Thoracic aorta (tissue), 1 donor: Measurements from ENCODE around the genes PRSS23, TRIM49D1 and UBTFL1.

DNA sequence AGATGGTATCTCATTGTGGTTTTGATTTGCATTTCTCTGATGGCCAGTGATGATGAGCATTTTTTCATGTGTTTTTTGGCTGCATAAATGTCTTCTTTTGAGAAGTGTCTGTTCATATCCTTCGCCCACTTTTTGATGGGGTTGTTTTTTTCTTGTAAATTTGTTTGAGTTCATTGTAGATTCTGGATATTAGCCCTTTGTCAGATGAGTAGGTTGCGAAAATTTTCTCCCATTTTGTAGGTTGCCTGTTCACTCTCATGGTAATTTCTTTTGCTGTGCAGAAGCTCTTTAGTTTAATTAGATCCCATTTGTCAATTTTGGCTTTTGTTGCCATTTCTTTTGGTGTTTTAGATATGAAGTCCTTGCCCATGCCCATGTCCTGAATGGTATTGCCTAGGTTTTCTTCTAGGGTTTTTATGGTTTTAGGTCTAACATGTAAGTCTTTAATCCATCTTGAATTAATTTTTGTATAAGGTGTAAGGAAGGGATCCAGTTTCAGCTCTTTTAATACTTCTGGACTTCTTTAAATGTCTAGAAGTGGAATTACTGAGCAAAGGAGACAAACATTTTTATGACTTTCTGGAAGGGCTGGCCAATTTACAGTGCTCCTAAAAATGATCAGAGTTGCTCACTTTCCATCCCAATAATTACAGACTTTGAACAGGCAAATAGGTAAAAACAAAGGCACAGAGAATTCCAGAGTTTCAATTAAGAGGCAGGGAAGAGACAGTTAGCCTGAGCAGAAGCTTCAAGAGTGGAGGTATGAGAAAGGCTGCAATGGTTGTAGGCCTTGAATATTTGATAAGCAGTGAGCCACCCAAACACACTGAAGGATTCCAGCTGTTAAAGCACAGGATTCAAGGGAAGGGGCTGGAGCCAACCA lies 97.8 kb downstream of the CCDC83 start:
- RAMPAGE, long total RNA: no peak

GRCh38 chr11:86019757-86020514 lies 48.9 kb downstream of the PICALM start:
- RAMPAGE, long total RNA: no peak

GRCh38 chr11:86151844-86152078 lies 82.9 kb upstream of the PICALM start:
- RAMPAGE, long total RNA: no peak

- RAMPAGE, long total RNA: no peak
Measured at GRCh38 chr11:86177228-86177683, 67.3 kb upstream of the EED start.

DNA sequence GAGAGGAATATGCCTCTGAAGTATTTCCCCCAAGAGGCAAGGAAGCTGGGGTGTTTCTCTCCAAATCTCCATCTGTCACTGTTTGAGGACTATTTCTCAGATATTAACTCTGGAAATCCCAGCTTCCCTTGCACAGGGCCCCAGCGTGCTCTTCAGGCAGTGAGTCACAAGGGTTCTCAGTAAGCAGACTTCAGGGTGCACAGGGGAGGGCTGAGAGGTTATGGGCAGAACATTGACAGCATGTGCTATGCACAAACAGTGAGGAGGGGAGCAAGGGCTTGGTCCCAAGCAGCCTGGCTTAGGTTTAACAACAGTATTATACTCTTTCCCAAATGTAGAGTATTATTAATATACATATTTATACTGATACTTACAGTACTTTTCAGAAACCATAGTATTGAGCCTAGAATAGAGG lies 60.8 kb upstream of the EED start:
- RAMPAGE, long total RNA: no peak

GRCh38 chr11:86799660-86800837 lies at the start of gene PRSS23:
Gene PRSS23, plus strand, starts transcription at chr11:86800542.
- RAMPAGE, long total RNA: no peak

DNA sequence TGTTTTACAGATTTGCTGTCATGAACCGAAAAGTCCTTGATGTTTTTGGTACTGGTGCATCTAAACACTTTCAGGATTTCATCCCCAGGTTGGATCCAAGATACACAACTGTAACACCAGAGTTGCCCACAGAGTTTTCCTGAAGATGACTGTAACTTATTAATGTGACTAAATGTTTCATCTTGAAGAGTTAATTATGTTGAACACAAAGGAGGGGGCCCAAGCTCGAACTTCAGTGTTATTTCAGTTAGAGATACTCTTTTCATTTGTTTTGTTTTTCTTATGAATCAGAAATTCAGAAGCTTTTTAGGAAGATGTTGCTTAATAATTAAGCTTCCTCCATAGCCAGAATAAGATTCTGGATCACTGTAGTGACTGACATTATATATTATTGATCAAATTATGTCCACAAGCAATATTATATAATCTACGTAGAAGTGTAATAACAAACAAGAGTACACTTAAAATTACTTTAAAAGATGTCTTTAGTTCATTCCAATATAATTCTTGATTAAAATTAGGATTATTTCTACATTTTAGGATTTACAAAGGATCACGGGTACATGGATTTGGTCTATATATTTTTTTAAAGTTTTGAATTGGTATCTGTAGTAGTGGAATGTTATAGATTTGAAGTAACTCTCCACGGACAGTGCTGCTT lies 283.6 kb downstream of the TMEM135 start:
- RAMPAGE, long total RNA: no peak

GRCh38 chr11:88316128-88316608 lies 21.4 kb downstream of the CTSC start:
- RAMPAGE, long total RNA: no peak

- RAMPAGE, long total RNA: no peak
Measured at GRCh38 chr11:89417155-89417409, 74.1 kb downstream of the NOX4 start.

- RAMPAGE, long total RNA: no peak
Measured at GRCh38 chr11:89922189-89922420, at the start of gene TRIM49D1. Gene TRIM49D1, minus strand, starts transcription at chr11:89922245.

GRCh38 chr11:90085774-90086151 lies at the start of gene UBTFL1:
Gene UBTFL1, plus strand, starts transcription at chr11:90085950.
- RAMPAGE, long total RNA: no peak

DNA sequence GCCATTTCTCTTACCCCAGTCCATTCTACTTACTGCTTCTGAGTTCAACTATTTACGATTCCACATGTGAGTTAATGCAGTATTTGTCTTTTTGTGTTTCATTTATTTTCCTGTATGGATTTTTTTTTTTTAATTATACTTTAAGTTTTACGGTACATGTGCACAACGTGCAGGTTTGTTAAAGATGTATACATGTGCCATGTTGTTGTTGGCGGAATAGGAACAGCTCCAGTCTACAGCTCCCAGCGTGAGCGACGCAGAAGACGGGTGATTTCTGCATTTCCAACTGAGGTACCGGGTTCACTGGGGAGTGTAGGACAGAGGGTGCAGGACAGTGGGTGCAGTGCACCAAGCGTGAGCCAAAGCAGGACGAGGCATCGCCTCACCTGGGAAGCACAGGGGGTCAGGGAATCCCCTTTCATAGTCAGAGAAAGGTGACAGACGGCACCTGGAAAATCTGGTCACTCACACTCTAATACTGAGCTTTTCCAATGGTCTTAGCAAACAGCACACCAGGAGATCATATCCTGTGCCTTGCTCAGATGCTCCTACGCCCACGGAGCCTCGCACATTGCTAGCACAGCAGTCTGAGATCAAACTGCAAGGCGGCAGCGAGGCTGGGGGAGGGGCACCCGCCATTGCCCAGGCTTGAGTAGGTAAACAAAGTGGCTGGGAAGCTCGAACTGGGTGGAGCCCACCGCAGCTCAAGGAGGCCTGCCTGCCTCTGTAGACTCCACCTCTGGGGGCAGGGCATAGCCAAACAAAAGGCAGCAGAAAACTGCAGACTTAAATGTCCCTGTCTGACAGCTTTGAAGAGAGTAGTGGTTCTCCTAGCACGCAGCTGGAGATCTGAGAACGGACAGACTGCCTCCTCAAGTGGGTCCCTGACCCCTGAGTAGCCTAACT lies 17.3 kb upstream of the CHORDC1 start:
- RAMPAGE, long total RNA: no peak

DNA sequence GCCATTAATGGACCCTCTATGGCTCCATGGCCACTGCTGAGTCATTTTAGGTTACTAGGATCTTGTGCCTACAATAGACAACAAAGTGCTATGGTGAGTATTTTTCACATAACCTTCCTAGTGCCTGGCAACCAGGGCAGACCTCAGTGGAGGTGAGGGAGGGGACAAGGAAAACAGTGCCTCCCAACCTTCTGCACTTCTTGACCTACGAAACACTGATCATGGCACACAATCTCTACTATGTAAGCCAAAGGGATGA lies 242.5 kb upstream of the FAT3 start:
- RAMPAGE, long total RNA: no peak

GRCh38 chr11:93195639-93195978 lies 2.2 kb downstream of the SLC36A4 start:
- RAMPAGE, long total RNA: no peak

GRCh38 chr11:93529485-93530240 lies 13.5 kb downstream of the SMCO4 start:
- RAMPAGE, long total RNA: no peak

GRCh38 chr11:93636275-93636630 lies 25.2 kb upstream of the CEP295 start:
- RAMPAGE, long total RNA: no peak

GRCh38 chr11:94130033-94130584 lies 1.5 kb downstream of the PANX1 start:
- RAMPAGE, long total RNA: no peak

- RAMPAGE, long total RNA: no peak
Measured at GRCh38 chr11:94130585-94131293, 2.1 kb downstream of the PANX1 start.

GRCh38 chr11:94546827-94547230 lies 3.1 kb downstream of the FUT4 start:
- RAMPAGE, long total RNA: no peak

- RAMPAGE, long total RNA: no peak
Measured at GRCh38 chr11:94831249-94831758, 63.1 kb downstream of the AMOTL1 start.